Kidney (tissue), 2 donors: ENCODE data around the genes VMAC, RFX2, ACER1, PSPN and SLC25A41.

- PRO-cap, result no peak
- RRBS, result no CpG with 5 or more reads among the region's 13 CpGs
These were observed 34.1 kb downstream of the SAFB2 start for GRCh38 chr19:5588419-5588953.

GRCh38 chr19:5623876-5624766, 1.2 kb downstream of the SAFB start:
- PRO-cap, result no peak
- RRBS, result 1% methylated on average over 5 of the region's 28 CpGs

- PRO-cap, result no peak
- RRBS, result 22% methylated on average over 4 of the region's 13 CpGs
These were observed 1.0 kb downstream of the MICOS13 start for GRCh38 chr19:5679278-5679731.

DNA sequence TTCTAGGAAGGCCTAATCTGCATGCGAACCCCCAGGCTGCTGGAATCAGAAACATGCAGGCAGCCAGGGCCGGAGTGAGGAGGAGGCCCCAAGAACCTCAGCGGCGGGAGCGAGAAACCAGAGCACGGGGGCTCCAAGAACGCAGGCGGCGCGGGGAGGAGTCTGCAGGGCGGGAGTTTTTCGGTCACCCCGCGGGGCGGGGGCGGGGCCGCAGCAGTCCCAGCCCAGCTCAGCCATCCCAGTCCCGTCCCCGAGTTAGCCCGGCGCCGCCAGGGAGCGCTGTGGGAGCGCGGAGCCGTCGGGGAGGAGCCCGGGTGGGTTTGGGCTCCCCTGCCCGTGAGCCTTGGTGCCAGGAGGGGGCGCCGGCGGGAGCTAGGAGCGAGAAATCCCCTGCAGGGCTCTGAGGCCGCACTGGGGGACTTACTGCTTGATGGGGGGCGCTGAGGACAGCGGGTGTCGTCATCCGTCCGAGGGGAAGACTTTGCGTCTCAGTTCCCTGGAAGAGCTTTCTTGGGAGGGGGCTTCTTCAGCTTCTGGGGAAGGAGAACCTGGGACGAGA, 911 bp upstream of the NRTN start:
- PRO-cap, result no peak
- RRBS, result 1% methylated on average over 12 of the region's 41 CpGs

DNA sequence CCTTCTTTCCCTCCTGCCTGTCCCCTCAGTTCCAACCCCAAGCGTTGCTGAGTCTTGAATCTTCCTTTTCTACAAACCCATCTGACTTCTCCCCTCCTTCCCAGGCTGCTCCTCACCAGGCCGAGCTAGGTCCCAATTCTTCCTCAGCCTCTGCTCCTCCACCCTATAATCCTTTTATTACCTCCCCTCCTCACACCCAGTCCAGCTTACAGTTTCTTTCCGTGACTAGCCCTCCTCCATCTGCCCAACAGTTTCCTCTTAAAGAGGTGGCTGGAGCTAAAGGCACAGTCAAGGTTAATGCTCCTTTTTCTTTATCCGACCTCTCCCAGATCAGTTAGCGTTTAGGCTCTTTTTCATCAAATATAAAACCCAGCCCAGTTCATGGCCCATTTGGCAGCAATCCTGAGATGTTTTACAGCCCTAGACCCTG, 9.1 kb upstream of the FUT6 start:
- PRO-cap, result no peak
- RRBS, result no CpG with 5 or more reads among the region's 5 CpGs

DNA sequence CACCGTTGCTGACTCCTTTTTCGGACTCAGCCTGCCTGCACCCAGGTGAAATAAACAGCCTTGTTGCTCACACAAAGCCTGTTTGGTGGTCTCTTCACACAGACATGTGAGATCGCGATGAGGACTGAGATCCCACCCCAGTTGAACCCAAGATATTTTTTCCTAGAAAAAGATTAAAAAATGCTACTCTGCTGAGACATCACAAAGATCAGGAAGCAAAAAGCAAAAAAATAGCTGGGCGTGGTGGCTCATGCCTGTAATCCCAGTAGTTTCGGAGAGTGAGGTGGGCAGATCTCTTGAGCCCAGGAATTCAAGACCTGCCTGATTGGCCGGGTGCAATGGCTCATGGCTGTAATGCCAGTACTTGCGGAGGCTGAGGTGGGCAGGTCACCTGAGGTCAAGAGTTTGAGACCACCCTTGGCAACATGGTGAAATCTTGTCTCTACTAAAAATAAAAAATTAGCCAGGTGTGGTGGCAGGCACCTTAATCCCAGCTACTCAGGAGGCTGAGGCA, 10.7 kb upstream of the FUT6 start:
- PRO-cap, result no peak
- RRBS, result no CpG with 5 or more reads among the region's 8 CpGs

DNA sequence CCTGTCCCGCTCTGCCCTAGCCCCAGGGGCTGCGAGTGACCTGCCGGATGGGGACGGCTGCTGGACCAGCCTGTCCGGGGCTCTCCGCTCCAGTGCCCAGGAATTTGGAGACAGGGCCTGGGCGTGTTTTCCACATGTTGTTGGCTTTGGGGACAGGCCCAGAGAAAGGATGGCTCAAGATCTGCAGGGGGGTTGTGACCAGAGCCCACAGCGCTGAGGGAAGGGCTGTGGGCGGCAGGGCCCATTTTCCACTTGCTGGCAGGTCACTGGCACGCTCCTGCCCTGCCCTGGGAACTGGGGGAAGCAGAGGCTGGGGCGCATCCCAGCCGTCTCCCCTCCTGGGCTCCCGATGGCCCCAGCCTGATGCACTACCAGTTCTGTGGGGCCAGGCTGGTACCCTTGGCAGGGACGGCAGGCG, 9.4 kb downstream of the NDUFA11 start:
- PRO-cap, result no peak
- RRBS, result no CpG with 5 or more reads among the region's 15 CpGs

DNA sequence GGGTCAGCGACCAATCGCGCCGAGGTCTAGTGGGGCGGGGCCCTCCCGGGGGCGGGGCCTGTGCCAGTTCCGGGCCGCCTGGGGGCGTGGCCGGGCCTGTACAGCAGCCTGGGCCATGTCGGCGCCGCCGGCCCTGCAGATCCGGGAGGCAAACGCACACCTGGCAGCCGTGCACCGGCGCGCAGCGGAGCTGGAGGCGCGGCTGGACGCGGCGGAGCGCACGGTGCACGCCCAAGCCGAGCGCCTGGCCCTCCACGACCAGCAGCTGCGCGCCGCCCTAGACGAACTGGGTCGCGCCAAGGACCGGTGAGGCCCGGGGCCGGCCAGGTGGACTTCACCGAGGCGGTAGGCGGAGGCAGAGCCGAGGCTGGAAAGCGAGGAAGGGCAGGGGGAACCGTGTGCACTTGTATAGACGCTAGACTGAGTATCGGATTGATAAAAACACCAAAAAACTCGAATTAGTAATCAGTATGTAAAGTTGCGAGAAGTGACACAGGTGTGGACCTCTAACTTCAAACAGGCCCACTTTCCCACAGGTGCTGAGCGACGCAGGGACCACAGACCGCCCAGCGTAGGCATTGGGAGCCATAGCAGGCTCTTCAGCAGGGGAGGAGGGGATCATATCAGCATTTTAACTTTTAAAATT, at the start of gene VMAC:
TSS of gene VMAC (plus strand) at position 97 of the 646 bp plus-strand sequence.
- PRO-cap, result unidirectional peak, plus-strand start at position 66 of the sequence; unidirectional peak, plus-strand start at position 138 of the sequence
- RRBS, result 2% methylated on average over 24 of the region's 56 CpGs

GRCh38 chr19:5935168-5935713, 21.2 kb downstream of the CAPS start:
- PRO-cap, result no peak
- RRBS, result no CpG with 5 or more reads among the region's 20 CpGs

DNA sequence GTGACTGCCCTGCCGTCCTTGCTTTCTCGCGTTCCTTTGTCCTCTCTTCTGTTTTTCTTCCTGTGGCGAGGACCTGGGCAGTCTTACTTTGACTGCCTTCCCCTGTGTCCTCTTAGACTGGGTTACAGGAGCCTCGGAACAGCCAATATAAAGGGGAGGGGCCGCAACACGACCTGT, 53.7 kb downstream of the RFX2 start:
- PRO-cap, result no peak
- RRBS, result no CpG with 5 or more reads among the region's 7 CpGs

DNA sequence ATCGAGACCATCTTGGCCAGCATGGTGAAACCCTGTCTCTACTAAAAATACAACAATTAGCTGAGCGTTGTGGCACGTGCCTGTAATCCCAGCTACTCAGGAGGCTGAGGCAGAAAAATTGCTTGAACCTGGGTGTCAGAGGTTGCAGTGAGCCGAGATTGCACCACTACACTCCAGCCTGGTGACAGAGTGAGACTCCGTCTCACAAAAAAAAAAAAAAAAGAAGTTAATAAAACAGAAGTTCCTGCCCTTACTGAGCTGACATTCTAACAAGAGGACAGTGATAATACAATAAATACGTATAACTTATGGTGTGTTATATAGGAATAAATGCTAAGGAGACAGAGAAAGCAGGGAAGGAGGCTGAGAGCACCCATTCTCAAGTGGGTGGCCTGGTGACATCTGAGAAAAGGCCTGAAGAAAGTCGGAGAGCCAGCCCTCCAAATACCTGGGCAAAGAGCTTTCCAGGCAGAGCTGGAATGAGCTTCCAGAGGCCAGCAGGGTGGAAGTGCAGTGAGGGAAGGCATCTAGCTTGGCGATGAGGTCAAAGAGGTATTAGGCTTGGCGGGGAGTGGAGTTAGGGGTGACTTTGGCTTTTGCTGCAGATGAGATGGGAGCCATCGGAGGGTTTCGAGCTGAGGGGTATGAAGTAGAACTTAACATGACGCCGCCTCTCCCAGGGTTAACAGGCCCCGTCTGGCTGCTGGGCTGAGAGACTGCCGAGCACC, 5.2 kb downstream of the RFX2 start:
- PRO-cap, result no peak
- RRBS, result no CpG with 5 or more reads among the region's 15 CpGs

GRCh38 chr19:6109626-6110689, at the start of gene RFX2:
Gene RFX2 (minus strand): TSS chr19:6110500.
- PRO-cap, result bidirectional peak, plus-strand start at chr19:6110834, minus-strand start at chr19:6110473
- RRBS, result 2% methylated on average over 43 of the region's 94 CpGs

DNA sequence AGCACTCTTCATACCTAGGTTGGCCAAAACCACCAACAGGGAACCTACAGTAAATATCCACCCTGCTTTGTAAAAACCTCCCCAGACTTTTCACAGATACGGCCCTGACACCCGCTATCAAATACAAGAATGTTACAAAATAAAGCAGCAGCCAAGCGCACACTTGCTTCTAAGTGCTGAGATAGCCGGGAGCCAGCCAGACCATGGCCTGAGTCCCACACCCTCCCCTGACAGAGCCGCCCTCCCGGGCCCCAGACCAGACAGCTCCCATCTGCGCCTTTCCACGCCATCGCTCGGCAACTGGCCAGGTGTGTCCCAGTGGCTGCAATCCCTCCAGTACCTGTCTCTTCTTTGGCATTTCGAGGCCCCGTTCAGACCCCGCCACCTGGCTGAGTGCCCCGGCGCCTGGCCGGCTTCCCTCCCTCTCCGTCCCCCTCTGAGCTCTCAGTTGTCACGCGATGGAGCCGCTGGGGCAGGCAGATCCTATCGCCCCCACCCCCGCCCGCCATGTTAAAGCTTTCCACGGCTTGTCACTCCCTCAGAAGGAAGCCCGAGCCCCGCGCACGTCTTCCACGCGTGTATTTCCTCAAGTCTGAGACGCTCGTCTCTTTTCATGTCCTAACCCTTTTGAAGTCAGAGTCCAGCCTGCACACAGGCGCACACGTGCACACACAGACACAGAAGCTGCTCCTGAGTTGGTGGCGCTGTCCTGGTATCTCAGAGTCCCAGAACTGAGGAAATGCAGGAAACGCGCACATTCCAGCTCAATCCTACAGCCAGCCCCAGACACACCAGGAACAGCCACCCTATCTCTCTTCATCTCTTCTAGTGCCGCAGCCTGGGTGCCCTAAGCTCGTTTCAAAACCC, 8.0 kb downstream of the MLLT1 start:
- PRO-cap, result unidirectional peak, plus-strand start at position 541 of the sequence; bidirectional peak, plus-strand start at position 767 of the sequence, minus-strand start at position 719 of the sequence
- RRBS, result 19% methylated on average over 3 of the region's 39 CpGs

GRCh38 chr19:6301097-6301425, 21.3 kb upstream of the MLLT1 start:
- PRO-cap, result no peak
- RRBS, result no CpG with 5 or more reads among the region's 4 CpGs

GRCh38 chr19:6333463-6333853, at the start of gene ACER1:
Gene ACER1 (minus strand): TSS chr19:6333612.
- PRO-cap, result no peak
- RRBS, result 87% methylated on average over 4 of the region's 15 CpGs

DNA sequence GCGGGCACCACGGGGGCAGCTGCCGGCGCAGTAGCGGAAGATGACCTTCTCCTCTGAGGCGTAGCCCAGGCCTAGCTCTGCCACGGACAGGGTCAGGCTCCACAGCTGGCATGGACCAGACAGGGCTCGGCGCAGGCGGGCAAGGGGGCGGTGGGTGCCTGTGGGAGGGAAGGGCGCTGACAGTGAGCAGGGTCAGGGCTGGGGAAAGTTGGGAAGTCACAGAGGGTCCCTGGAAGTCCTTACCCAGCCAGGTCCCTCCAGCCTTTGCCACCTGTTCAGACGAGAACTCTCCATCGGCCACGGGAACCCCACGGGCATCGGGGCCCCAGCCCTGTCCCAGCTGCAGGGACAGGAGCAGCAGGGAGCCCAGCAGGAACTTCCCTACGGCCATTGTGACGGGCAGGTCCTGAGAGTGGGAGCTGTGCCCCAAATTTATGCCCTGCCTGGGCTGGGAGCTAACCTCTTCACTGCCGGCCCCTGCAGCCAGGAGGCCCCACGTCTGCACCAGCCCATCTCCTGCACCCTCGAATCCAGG, at the start of gene PSPN:
TSS of gene PSPN (minus strand) at position 475 of the 535 bp plus-strand sequence.
- PRO-cap, result no peak
- RRBS, result 84% methylated on average over 3 of the region's 22 CpGs

GRCh38 chr19:6376149-6376443, 363 bp upstream of the PSPN start:
- PRO-cap, result no peak
- RRBS, result no CpG with 5 or more reads among the region's 6 CpGs

DNA sequence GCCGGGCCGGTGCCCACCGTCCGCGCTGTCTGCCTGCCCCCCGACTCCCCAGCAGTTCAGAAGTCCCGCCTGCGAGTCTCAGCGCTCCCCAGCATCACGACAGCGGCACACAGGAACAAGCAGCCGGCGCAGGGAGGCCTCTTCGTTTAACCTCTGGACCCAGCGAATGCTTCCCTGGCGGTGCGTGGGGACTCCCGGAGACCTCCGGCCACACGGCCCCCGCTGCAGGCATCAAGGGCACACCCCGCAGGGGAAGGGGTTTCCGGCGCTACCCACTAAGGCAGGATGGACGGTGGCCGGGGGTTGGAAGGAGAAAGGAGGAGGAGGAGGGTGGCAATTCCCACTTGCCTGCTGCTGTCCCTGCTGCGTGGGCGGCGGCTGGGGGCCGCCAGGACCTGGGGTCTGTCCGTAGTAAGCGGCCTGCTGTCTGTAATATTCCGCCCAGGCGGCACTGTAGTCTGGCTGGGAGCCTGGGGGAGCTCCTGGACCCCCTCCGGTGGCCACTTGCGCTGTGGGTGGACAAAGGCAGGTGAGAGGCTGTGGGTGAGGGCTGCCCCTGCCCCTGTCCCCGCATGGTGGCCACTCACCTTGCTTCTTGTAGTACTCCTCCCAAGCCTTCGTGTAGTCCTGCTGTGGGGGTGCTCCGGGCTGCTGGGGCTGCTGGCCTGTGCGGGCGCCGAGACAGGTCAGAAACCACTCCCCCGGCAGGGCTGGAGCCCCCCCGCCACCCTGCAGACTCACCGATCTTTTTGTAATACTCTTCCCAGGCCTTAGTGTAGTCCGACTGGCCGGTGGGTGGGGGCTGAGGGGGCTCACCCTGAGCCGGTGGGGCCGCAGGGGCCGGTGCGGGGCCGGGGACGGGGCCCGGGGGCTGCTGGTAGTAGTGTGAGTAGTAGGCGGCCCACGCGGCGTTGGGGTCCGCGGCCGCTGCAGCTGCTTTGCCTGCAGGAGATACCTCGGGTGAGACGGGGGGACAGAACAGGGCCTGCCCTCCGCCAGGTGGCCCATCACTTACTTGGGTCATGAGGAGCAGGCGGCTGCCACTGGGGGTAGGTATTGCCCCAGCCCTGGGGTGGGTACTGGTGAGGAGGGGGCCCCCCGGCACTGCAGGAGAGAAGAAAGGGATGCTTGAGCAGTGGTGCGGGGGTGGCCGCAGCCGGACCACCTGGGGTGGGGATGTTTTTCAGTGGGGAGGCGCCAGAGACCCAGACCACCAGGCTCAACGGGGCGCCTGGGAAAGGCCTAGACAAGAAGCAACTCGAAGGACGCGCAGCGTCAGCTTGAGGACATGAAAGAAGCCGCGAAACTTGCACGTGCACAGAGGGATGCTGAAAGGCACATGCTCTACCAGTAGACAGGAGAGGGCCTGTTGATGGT, 9.3 kb downstream of the KHSRP start:
- PRO-cap, result no peak
- RRBS, result 95% methylated on average over 22 of the region's 79 CpGs

DNA sequence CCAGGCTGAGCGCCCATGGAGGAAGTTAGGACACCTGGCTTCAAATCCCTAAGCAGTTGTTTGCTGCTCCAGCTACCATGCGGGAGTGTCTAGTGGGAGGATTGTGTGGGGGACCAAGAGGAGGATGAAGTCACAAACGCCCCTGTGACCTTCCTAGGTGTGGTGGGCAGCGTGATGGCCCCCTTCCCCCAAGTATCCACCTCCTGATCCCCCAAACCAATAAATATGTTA, at the start of gene SLC25A41:
TSS of gene SLC25A41 (minus strand) at position 87 of the 231 bp plus-strand sequence.
- PRO-cap, result no peak
- RRBS, result no CpG with 5 or more reads among the region's 4 CpGs

- PRO-cap, result no peak
- RRBS, result no CpG with 5 or more reads among the region's 13 CpGs
These were observed 3.5 kb downstream of the CRB3 start for GRCh38 chr19:6467324-6468151.